HT1080 (cell line): ENCODE results near the genes STK38 and SRSF3.

DNA sequence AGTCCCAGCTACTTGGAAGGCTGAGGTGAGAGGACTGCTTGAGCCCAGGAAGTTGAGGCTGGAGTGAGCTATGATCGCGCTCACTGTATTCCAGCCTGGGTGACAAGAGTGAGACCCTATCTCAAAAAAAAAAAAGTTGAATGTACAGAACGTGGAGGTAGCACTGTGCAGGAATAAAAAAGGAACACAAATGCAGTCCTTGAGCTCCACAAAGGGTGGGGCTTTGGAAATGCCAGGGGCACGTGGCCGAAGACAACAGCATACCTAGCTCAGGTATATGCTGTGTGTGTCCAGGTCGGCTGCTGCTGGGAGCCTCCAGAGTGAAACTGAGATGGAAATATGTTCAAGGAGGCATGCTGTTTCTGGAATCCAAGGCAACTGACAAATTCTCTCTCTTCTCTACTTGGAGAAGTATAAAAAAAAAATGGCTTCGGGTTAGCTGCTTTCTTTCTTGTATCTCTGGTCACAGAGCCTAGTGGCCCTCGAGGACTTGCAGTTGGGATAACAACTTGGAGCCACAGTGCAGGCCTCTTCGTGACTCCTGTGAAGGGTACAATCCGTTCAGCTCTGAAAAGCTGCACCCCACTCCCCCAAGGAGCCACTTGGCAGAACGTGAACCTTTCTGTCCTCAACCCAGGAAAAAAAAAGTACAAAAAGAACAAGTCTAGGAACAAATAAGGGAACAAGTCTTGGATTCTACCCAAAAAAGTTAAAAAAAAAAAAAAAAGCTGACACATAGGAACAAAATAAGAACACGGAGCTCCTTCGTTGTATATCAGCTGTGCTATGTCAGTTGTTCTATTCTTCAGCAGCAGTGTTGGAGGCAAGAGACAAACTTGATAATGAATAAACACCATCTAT lies 77.7 kb upstream of the TULP1 start:
RAMPAGE:
- cytosol, long total RNA = no peak
- long total RNA = no peak
- nucleus, long total RNA = no peak

DNA sequence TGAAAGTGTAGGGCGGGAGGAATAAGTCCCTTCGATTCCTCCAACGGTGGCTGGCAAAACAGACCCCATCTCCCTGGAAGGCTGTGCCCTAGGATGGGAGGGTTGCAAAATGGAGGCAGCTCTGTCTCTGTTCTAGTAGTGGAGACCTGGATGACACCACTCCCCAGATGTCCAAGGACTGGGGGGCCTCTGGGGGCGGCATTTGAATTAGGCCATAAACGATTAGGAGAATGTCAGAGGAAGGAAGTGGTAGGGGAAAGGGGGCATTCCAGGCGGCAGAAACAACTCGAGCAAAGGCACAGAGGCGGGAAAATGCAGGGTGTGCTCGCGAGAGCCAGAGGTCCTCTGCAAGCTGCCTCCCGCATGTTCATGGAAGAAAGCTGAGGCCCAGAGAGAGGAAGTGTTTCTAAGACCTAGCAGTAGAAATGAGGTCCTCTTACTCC lies 18.9 kb upstream of the ARMC12 start:
RAMPAGE:
- cytosol, long total RNA = no peak
- long total RNA = no peak
- nucleus, long total RNA = no peak

RAMPAGE:
- cytosol, long total RNA = no peak
- long total RNA = no peak
- nucleus, long total RNA = no peak
Observed at GRCh38 chr6:35725045-35725402, 11.8 kb upstream of the ARMC12 start.

DNA sequence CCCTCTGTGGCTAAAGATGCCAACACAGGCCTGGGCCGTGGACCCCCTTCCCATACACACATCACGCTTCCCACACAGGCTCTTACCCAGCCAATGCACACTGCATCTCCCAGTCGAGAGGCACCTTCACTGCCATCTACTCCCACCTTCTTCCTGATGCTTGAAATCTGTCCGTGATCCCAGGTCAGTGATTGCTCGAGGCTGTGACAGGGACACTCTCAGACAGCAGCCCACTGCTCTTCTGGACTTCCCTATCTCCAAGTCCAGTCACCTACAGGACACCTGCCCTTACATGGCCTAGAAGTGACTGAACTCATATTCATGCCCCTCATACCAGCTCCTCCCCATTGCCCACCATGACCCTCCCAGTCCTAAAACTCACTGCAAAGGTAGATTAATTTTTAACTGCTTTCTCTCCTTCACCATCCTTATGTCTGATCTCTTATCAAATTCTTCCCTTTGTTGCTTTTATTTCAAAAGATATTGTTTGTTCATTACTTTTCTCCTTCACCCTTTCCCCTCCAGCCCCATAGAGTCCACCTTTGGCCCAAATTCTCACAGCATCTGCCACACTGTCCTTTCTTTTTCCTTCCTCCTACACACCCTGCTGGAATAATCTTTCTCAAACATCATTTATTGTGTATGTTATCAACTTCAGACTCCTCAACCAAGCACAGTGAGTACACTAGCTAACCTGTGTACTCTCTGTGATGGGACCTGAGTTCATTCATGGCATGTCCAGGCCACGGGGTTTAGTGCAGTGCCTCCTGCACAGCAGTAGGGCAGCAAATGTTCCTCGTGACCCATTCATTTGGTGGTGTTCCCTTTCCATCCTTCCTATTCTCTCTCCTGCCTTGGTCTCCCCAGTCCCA lies 7.4 kb upstream of the ARMC12 start:
RAMPAGE:
- cytosol, long total RNA = no peak
- long total RNA = no peak
- nucleus, long total RNA = no peak

GRCh38 chr6:36084387-36085132 lies 45.8 kb upstream of the MAPK13 start:
RAMPAGE:
- cytosol, long total RNA = no peak
- long total RNA = no peak
- nucleus, long total RNA = no peak

DNA sequence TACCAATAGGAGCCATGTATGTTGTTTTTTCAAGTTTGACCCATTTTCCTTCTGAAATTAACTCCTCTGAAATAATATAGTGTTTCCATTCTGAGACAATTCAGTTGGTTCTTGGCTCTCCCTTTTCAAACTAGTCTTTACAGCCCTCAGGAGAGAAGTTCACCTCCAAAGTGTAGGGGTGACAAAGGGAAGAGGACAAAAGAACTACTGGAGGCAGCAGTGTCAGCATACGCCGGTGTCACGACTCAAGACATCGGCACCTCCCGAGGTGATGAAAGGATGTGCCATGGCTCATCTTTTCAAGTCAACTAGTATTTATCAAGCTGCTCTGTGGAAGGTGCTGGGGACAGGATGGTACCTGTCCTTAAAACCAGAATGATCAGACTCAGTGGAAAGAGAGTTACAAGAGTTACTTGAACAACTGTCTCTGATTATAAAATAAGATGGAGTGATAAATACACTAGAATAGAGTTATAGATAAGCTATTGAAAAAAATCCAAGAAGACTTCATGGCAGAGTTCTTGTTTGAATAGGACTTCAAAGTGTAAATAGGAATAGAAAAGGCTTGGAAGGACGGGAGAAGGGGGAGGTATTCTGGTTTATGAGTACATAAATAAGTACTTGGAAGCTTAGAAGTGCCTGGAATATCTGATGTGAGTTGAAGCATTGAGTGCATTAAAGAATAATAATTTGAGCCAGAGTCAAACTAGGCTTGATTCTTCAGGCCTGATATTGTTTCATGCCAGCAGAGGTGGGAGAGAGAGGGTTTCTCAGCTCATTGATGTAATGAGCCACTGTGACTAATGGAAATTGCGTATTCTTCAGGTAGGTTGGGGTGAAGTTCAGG lies 37.6 kb upstream of the MAPK13 start:
RAMPAGE:
- cytosol, long total RNA = no peak
- long total RNA = no peak
- nucleus, long total RNA = no peak

RAMPAGE:
- cytosol, long total RNA = no peak
- long total RNA = no peak
- nucleus, long total RNA = no peak
Observed at GRCh38 chr6:36095880-36096520, 34.3 kb upstream of the MAPK13 start.

DNA sequence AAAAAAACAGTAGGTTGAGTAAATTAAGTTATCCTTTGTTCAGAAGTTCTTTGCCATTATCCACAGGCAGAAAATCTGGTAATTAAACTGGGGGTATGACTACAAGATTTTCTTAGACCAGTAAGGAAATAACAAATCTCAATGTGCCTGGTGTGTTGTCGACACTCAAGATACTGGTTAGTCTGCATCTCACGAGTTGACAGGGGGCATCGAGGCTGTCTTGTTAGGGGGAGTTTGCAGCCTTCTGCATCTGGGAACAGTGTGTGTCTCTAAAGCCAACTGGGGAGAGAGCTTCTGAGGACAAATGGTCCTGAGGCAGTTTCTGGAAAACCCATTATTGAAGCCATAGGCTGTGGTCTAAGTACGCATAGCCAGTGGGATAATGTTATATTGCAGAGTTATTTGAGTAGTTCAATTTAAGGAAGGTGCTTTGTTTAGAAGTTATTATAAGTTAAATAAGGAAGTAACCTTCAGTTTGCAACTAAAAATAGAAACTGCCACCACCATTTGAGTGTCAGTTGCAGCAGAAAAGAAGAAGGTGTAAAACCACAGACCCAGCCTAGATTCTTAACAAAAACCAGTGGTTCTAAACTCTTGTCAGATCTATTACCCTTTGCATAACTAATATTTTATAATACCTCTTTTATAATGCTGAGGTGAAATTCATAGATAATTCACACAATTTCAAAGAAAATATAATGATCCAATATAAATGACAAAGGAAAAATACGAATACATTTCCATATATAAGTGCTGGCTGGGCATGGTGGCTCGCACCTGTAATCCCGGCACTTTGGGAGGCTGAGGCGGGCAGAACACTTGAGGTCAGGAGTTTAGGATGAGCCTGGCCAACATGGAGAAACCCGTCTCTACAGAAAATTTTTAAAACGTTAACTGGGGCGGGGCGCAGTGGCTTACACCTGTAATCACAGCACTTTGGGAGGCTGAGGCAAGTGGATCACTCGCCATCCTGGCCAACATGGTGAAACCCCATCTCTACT lies 15.3 kb upstream of the MAPK13 start:
RAMPAGE:
- cytosol, long total RNA = no peak
- long total RNA = no peak
- nucleus, long total RNA = no peak

DNA sequence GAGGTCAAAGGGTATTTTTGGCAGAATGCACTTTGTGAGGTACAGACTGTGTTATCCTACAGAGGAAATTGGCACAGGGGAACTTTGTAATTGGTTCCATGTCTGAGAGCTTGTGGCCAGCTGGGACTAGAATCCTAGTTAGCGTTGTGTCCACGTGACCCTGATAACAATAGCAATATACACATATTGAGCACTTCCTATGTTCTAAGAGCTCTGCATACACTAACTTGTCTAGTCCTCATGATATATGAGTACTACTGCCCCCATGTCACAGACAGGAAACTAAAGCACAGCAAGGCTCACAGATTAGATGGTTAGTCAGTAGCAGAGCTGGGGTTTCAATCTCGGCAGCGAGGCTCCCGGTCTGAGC lies 1.3 kb downstream of the MAPK13 start:
RAMPAGE:
- cytosol, long total RNA = no peak
- long total RNA = no peak
- nucleus, long total RNA = no peak

RAMPAGE:
- cytosol, long total RNA = no peak
- long total RNA = no peak
- nucleus, long total RNA = no peak
Observed at GRCh38 chr6:36363467-36364012, 23.9 kb downstream of the ETV7 start.

GRCh38 chr6:36510583-36511079 lies 36.6 kb downstream of the STK38 start:
RAMPAGE:
- cytosol, long total RNA = no peak
- long total RNA = no peak
- nucleus, long total RNA = no peak

GRCh38 chr6:36520731-36521266 lies 26.5 kb downstream of the STK38 start:
RAMPAGE:
- cytosol, long total RNA = no peak
- long total RNA = no peak
- nucleus, long total RNA = no peak

DNA sequence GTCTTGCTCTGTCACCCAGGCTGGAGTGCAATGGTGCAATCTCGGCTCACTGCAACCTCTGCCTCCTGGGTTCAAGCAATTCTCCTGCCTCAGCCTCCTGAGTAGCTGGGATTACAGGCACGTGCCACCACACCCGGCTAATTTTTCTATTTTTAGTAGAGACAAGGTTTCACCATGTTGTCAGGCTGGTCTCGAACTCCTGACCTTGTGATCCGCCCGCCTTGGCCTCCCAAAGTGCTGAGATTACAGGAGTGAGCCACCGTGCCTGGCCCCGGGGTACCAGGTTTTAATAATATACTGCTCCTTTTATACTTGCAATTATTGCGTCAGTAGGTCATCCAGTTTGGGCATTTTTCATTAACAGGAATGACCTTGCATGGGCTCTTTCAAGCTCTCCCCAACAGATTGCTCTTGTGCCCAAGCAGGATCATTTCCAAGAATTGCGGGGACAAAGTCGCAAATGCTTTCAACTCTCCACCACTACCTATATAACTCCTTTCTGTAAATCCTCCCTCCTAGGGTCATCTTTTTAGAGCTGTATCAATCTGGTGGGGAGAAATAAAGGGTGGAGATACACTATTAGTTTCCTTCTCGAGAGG lies 23.9 kb downstream of the STK38 start:
RAMPAGE:
- cytosol, long total RNA = no peak
- long total RNA = no peak
- nucleus, long total RNA = no peak

DNA sequence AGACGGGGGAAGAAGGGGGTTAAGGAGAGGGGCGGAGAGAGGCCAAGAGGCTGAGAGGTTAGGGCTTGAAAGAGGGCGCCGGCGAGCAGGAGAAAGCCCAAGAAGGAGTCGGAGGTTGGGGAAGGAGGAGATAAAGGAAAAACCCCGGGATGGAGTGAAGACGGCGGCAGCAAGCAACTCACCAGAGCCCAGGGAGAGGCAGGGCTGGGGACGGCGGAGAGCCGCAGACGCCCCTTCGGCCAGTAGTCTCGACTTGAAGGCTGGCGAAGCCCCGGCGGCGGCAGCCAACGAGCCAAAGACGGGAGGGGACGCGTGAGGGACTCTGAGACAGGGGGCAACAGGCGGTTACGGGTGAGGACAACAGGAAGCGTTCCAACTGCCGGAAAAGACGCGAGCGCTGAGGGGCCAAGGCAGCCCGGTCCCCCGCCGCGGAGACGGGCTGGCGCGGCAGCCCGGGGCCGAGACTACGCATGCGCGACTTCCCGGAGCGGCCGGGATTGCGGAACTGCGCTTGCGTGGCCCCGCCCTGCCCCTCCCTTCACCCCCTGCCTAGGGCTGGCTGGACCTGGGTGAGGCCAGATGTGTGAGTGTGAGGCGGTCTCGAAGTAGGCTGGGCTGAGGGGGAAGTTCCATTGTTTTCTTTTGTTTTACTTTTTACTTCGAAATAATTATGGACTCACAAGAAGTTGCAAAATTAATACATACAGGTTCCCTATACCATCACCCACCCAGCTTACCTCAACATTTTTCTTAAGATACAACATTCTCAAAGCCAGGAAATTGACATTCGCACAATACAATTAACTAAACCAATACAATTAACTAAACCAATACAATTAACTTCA lies at the start of gene STK38:
STK38 (minus strand) TSS at position 472 of the 845 bp plus-strand sequence.
RAMPAGE:
- cytosol, long total RNA = no peak
- long total RNA = start-site peak on the minus strand centred at position 433 of the sequence, 62 bp wide, 34 reads
- nucleus, long total RNA = no peak

DNA sequence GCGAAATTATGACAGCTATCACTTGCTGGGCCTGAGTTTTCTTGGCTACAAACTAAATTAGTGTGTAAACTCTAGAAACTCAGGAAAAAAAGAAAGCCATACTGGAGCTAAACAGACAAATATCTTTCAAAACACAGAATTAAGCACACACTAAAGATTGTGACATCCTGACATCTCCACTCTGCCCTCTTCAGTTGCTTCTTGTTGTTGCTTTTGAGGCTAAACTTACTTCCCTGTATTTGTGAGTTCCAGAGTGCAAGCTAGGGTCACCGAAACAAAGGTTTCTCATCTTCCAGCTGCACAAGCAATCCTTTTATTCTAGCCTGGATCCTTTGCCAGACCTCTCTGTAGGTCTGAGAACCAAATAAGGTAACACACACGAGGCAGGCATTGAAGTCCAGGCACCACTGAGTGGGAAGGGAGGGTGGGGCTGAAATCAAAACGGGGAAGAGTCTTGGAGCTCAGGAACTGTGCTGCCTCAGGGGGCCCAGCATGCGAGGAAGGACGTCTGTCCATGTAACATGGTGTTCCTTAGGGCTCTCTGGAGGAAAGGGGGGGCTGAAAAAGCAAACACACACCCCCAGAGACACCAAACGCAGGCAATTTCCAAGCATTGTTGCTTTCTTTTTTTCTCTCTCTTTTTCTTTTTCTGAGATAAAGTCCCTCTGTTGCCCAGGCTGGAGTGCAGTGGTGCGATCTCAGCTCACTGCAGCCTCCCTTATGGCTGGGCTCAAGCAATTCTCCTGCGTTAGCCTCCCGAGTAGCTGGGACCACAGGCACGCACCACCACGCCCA lies 14.3 kb upstream of the SRSF3 start:
RAMPAGE:
- cytosol, long total RNA = no peak
- long total RNA = no peak
- nucleus, long total RNA = no peak

DNA sequence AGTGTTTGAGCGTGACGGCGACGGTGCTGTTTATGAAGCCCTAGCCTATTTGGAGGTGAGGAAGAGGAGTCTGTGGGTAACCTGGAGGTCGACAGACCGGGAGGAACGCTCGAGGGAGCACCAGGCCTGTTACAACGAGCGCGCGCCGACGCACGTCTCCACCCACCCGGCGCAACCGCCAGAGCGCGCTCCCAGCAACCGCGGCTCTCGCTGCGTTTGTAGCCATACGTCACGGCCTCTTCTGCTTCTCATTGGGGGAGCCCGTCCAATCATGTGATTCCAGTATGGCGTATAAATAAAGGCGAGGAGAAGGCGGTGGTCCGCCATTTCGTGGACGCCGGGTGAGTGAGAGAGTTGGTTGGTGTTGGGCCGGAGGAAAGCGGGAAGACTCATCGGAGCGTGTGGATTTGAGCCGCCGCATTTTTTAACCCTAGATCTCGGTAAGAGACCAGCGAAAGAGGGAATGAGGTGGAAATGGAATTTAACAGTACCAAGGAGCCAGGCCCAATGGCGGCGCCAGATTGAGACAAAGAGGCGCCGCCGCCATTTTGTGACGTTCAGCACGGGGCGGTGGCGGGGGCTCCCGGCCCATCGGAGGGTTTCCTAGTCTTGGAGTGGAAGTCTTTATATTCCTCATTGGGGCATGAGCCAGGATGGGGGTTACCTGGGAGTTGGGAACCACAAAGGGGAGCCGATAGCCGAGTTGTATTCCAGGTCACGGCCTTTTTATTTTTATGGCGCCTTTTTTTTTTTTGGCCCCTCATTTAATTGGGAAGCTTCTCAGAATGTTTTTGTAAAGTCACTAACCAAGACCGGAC lies at the start of gene SRSF3:
SRSF3 (plus strand) TSS at position 321 of the 818 bp plus-strand sequence.
RAMPAGE:
- cytosol, long total RNA = no peak
- long total RNA = start-site peak on the plus strand centred at position 321 of the sequence, 9 bp wide, 1,037 reads
- nucleus, long total RNA = start-site peak on the plus strand centred at position 321 of the sequence, 9 bp wide, 931 and 424 reads in 2 replicates

DNA sequence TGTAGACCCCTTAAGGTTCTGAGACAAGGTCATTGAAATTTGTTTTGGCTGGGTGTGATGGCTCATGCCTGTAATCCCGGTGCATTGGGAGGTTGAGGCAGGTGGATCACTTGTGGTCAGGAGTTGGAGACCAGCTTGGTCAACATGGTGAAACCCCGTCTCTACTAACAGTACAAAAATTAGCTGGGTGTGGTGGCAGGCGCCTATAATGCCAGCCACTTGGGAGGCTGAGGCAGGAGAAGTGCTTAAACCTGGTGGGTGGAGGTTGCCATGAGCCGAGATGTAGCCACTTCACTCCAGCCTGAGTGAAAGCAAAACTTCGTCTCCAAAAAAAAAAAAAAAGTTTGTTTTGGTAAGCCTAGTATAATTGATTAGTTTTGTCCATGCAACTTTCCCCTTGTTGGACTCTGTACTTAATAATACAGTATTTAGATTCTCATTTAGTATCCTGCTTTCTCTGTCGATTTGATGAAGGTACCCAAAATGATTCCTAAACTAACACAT lies 11.1 kb downstream of the SRSF3 start:
RAMPAGE:
- cytosol, long total RNA = no peak
- long total RNA = no peak
- nucleus, long total RNA = no peak

GRCh38 chr6:36639455-36639763 lies 39.1 kb upstream of the CDKN1A start:
RAMPAGE:
- cytosol, long total RNA = no peak
- long total RNA = no peak
- nucleus, long total RNA = no peak

DNA sequence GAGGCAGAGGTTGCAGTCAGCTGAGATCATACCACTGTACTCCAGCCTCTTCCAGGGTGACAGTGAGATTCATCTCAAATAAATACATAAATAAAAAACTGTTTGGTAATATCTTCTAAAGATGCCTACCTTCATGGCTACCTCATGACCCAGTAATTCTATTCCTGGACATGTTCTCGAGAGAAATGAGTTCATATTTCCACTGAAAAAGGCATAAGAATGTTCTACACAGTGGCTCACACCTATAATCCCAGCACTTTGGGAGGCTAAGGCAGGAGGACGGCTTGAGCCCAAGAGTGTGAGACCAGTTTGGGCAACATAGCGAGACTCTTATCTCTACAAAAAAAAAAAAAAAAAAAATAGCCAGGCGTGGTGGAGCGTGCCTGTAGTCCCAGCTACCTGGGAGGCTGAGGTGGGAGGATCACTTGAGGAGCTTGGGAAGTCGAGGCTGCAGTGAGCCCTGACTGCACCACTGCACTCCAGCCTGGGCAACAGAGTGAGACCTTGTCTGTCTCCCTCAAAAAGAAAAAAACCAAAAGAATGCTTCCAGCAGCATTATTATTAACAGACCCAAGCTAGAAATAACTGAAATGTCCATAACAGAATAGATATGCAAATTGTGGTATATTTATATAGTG lies 9.5 kb downstream of the CDKN1A start:
RAMPAGE:
- cytosol, long total RNA = no peak
- long total RNA = no peak
- nucleus, long total RNA = no peak

GRCh38 chr6:36722103-36722437 lies 24.4 kb downstream of the RAB44 start:
RAMPAGE:
- cytosol, long total RNA = no peak
- long total RNA = no peak
- nucleus, long total RNA = no peak